HT1080 (cell line): ENCODE data around the gene TP63.

GRCh38 chr3:188285779-188286548, 132.0 kb downstream of the LPP start:
RAMPAGE:
- cytosol, long total RNA = no peak
- long total RNA = no peak
- nucleus, long total RNA = no peak

DNA sequence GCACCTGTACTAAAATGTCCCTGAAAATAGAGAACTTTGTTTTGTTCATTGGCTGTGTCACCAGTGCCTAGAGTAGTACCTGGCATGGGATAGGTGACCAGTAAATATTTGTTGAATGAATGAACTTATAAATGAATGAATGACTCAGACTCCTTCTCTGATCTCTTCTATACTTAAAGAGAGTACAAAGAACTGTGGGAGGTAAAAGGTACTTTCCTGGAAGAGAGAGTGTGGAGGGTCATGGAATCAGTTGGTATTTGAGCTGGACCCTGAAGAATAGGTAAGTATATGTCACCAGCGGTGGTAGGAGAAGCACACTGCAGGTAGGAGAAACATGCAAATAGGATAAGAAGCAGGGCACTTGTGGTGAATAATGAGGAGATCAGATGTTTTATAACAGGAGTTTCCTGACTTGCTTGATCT, 149.4 kb downstream of the LPP start:
RAMPAGE:
- cytosol, long total RNA = no peak
- long total RNA = no peak
- nucleus, long total RNA = no peak

RAMPAGE:
- cytosol, long total RNA = no peak
- long total RNA = no peak
- nucleus, long total RNA = no peak
These were observed 171.9 kb downstream of the LPP start for GRCh38 chr3:188325613-188326579.

GRCh38 chr3:188345150-188345965, 191.4 kb downstream of the LPP start:
RAMPAGE:
- cytosol, long total RNA = no peak
- long total RNA = no peak
- nucleus, long total RNA = no peak

GRCh38 chr3:188400284-188401007, 246.5 kb downstream of the LPP start:
RAMPAGE:
- cytosol, long total RNA = no peak
- long total RNA = no peak
- nucleus, long total RNA = no peak

DNA sequence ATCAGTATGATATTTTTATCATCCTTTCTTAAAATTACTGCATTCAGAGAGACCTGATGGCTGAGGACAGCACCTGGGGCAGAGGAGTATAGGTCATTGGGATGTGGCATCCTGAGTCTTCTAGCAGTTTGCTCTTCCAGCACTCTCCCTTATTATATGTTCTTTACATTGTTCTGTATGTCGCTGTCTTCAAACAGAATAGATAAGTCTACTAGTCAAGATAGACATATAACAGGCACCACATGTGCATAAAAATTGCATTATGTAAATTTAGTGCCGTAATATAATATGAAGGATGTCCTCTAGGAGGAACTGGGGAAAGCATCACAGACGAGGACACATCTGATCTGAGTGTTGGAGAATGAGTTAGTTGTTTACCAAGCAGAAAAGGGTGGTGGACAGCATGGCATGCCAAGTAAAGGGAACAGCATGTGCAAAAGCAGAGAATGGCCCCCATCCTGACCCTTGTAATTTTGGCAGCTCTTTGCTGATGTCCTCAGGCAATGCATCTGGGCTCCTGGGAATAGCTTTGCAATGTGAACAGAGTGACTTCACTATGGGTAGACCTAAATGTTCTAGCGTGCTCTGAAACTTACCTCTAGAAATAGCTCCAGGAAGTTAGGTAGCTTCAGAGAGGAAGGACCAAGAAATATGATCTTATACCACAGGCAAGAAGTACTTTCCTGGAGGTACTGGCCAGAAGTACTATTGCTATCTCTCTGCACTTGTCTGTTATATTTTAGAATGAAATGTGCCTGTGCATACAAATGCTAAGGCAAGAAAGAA, 263.3 kb downstream of the LPP start:
RAMPAGE:
- cytosol, long total RNA = no peak
- long total RNA = no peak
- nucleus, long total RNA = no peak

DNA sequence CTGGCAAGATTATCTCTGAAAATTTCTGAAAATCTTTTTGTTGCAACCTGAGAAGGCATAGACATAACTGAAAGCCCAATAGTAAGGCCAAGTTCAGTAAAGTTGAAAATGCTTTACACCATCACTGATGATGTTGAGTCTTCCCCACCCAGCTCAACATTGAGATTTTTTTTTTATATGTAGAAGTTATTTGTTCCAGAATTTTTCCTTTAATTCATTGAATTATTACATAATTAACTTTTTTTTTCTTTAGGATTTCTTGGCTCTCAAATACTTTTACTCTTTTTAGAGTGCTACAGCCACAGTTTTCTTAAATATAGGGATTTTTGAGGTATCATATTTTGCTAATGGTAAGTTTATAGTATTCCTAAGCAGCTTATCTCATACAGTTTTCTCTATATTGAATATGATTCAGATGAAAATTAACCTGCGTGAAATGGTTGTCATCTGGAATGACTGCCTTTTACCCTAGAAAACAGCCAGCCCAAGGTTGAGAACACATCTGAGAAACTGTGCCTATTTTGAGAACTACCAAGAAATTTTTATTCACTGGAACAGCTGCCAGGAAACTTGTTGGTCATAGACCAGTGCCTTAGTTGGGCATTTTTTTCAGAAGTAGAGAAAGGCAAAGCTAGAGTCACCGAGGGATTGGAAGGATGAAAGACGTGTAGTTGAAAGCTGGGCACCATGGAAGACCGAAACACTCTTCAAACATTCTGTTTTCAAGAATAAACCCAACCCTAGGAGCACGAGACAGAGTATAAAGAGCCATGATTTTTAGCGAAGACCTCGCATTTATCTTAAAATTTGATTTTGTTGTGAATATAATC, 276.9 kb downstream of the LPP start:
RAMPAGE:
- cytosol, long total RNA = no peak
- long total RNA = no peak
- nucleus, long total RNA = no peak

DNA sequence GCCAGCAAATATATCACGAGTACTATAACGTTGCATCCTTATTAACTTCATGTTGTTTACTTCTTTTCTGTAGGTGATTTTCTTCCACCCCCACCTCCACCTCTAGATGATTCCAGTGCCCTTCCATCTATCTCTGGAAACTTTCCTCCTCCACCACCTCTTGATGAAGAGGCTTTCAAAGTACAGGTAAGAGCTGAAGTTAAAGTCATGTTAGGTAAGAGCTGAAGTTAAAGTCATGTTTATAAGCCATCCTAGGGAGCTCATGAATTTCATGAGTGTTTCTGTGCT, 330.5 kb downstream of the LPP start:
RAMPAGE:
- cytosol, long total RNA = no peak
- long total RNA = no peak
- nucleus, long total RNA = no peak

DNA sequence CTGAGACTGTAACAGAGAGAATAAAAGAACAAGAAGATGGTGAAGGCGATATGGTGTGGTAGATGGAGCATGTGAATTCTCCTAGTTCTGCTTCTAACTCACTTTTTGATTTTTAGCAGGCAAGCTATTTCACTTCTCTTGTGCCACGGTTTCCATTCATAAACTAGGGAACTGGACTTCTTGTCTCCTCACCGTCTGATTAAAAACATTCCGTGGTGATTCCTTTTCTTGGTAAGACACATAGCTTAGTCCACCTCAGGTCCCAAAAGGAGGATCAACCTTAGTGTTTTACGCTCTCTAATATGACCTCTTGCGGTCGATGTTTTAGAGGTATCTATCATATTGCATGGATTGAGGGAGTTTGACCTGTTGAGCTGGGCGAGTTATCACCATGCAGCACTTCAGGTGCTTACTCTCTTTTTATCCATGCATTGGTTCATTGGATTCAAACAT, 394.2 kb downstream of the LPP start:
RAMPAGE:
- cytosol, long total RNA = no peak
- long total RNA = no peak
- nucleus, long total RNA = no peak

GRCh38 chr3:188788332-188788901, 383.4 kb upstream of the TPRG1 start:
RAMPAGE:
- cytosol, long total RNA = no peak
- long total RNA = no peak
- nucleus, long total RNA = no peak

GRCh38 chr3:188944271-188944470, 227.6 kb upstream of the TPRG1 start:
RAMPAGE:
- cytosol, long total RNA = no peak
- long total RNA = no peak
- nucleus, long total RNA = no peak

RAMPAGE:
- cytosol, long total RNA = no peak
- long total RNA = no peak
- nucleus, long total RNA = no peak
These were observed 132.9 kb downstream of the TPRG1 start for GRCh38 chr3:189304352-189305416.

GRCh38 chr3:189630606-189631905, at the start of gene TP63:
TP63 (plus strand) TSS chr3:189631389.
RAMPAGE:
- cytosol, long total RNA = no peak
- long total RNA = no peak
- nucleus, long total RNA = no peak

DNA sequence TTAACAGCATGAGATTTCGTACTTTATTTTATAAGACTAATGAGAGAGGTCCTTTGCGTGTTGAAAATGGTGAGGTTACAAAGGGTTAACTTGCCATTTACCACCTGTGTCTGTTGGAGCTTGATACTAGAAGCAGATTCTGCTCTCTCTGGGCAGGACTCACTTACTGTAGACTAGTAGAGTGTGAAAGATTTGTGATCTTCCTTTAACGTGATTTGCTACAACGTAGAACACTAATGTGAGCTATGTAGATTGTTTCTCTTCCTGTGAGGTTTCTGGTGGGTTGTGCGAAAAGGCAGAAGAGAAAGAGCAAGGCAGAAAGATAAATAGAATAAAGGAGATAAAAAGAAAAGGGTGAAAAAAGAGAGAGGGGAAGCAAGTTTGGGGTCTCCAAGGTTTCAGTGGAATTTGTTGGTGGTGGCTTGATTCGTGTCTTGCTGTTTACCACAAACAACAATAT, 1.1 kb downstream of the TP63 start:
RAMPAGE:
- cytosol, long total RNA = no peak
- long total RNA = no peak
- nucleus, long total RNA = no peak

DNA sequence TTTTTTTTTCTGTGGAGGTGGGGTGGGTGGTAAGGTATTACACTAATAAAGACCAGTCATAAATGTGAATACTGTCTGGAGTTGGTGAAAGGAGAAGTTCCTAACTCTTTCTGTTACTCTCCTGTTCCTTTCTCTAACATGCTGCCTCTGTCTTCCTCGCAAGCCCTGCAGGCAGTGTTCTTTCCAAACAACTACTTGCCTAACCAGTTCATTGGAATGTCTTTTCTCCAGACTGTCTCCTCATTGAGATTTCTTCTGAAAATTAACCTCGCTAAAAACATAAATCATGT, 135.2 kb downstream of the TP63 start:
RAMPAGE:
- cytosol, long total RNA = no peak
- long total RNA = no peak
- nucleus, long total RNA = no peak

GRCh38 chr3:189791847-189792453, 160.8 kb downstream of the TP63 start:
RAMPAGE:
- cytosol, long total RNA = no peak
- long total RNA = no peak
- nucleus, long total RNA = no peak

RAMPAGE:
- cytosol, long total RNA = no peak
- long total RNA = no peak
- nucleus, long total RNA = no peak
These were observed 212.0 kb downstream of the TP63 start for GRCh38 chr3:189843011-189843713.

DNA sequence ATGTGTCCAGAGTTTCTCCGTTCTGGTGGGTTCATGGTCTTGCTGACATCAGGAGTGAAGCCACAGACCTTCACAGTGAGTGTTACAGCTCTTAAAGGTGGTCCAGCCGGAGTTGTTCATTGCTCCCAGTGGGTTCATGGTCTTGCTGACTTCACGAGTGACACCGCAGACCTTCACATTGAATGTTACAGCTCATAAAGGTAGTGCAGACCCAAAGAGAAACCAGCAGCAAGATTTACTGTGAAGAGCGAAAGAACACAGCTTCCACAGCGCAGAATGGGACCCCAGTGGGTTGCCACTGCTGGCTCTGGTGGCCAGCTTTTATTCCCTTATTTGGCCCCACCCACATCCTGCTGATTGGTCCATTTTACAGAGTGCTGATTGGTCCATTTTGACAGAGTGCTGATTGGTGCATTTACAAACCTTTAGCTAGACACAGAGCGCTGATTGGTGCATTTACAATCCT, 185.3 kb downstream of the P3H2 start:
RAMPAGE:
- cytosol, long total RNA = no peak
- long total RNA = no peak
- nucleus, long total RNA = no peak

DNA sequence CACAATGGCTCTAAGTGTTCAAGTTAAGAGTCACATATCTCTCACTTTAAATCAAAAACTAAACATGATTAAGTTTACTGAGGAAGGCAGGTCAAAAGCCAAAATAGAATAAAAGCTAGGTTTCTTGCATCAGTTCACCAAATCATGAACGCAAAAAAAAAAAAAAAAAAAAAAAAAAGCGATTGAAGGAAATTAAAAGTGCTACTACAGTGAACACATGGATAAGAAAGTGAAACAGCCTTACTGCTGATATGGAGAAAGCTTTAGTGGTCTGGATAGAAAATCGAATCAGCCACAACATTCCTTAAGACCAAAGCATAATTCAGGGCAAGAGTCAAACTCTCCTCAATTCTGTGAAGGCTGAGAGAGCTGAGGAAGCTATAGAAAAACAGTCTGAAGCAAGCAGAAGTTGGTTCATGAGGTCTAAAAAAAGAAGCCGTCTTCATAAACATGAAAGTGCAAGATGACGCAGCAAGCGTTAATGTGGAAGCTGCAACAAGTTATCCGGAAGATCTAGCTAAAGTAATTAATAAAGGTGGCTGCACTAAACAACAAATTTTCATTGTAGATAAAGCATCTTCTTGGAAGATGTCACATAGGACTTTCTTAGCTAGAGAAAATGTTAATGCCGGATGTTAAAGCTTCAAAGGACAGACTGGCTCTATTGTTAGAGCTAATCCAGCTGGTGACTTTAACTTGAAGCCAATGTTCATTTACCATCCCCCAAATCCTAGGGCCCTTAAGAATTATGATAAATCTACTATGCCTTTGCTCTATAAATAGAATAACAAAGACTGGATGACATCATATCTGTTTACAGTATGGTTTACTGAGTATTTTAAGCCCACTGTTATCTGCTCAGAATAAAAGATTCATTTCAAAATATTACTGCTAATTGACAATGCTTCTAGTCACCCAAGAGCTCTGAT, 19.2 kb downstream of the P3H2 start:
RAMPAGE:
- cytosol, long total RNA = no peak
- long total RNA = no peak
- nucleus, long total RNA = no peak

GRCh38 chr3:190119373-190120040, 1.2 kb downstream of the P3H2 start:
RAMPAGE:
- cytosol, long total RNA = no peak
- long total RNA = no peak
- nucleus, long total RNA = no peak